Hair follicle dermal papilla cell (primary cell): Measurements from ENCODE around the gene STK32A.

DNA sequence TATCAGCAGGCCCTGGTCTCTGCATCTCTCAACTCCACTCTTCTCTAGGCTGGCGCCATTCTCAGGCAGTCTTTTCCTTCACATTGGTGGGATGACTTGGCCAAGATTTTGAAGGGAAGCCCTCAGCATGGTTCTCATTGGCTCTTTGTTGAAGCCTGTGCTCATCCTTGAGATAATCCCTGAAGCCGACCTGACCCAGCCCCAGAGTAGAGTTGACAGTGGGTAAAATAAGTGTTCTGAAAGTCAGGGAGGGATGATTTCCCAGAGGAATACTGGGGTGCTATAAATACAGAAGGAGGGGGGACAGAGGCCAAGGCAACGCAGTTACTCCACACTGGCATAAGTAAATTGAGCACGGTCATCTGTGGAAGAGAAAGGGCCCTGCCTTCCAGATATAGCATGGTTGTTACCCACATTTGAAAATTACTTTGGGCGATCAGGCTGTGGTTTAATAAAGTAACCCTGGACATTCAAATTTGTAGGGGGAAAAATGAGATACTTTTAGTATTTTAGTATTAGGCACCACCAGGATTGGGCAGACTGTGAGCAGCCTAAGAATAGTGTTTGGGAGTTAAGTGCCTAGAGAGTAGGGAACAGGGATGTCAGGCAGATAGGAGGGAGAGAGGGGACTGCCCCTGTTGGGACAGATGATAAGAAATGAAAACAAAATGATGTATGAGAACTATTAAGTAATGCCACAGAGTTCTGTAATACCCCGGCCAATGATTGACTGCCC lies 24.1 kb downstream of the ARHGAP26 start:
- CAGE, long polyA plus RNA = no peak

- CAGE, long polyA plus RNA = no peak
Observed at GRCh38 chr5:142795260-142795741, 25.1 kb downstream of the ARHGAP26 start.

- CAGE, long polyA plus RNA = no peak
Observed at GRCh38 chr5:142808467-142808947, 38.3 kb downstream of the ARHGAP26 start.

DNA sequence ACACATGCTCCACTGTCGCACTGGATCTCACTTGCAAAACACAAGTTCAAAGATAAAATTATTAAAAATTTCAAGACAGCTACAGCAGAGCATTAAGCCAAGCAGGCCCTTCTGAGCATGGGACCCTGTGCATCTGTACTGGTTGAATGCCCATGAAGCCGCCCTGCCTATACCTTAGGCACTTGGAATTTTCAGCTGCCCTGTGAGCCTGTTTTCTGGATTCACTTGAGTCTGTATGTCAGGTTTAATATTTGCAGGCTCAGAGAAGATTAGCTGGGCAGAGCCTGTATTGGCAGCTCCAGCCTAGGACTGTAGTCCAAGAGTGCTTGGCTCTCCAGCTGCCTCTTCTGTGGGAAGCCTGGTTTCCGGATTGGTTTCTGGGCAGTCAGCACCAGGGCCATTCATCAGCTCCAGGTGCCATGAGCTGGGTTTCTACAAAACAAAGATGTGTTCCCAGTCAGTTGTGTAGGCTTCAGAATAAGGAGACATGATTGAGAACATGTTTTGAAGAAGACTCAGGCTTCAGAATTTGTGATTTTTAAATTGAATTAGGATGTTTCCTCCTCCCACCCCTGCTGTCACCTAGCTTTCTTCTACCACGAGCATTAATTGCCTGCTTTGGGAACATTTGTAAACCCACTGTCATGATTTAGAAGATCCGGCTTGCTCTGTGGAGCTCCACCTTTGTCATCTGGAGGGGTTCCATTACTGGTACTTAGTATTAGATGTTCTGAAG lies 90.1 kb downstream of the ARHGAP26 start:
- CAGE, long polyA plus RNA = no peak

GRCh38 chr5:143002050-143003227 lies 232.3 kb downstream of the ARHGAP26 start:
- CAGE, long polyA plus RNA = no peak

DNA sequence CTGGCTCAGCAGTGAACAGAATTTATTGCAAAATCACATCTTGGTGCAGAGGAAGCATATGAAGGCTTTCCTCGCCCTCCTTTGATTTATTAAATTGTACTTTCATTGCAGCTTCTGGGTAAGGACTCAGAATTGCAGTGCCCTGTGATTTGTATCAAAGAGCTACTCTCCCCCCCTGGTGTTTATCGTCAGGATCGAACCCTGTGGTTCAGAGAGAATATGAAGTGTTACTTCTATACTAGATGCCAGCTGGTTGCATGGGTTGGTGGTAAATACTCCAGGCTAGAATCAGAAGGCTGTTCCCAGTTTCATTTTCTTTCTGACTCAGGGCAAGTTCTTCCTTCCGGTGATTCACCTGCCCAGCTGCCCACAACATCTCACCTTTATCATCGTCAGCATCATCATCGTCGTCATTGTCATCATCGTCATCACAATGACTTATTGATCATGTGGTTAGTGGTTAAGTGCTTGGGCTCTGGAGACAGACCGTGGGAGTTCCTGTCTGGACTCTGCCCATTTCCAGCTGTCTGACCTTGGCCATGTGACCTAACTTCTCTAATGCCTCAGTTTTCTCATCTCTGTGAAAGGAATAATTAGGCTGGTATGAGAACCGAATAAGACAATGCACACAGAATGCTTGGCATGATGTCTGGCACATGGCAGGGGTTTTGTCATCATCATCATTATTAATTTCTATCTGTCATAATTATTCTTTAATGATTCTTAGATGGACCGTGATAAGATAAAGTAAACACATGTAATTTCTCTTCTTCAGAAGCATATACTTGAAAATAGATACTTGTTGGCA lies 238.9 kb downstream of the ARHGAP26 start:
- CAGE, long polyA plus RNA = no peak

DNA sequence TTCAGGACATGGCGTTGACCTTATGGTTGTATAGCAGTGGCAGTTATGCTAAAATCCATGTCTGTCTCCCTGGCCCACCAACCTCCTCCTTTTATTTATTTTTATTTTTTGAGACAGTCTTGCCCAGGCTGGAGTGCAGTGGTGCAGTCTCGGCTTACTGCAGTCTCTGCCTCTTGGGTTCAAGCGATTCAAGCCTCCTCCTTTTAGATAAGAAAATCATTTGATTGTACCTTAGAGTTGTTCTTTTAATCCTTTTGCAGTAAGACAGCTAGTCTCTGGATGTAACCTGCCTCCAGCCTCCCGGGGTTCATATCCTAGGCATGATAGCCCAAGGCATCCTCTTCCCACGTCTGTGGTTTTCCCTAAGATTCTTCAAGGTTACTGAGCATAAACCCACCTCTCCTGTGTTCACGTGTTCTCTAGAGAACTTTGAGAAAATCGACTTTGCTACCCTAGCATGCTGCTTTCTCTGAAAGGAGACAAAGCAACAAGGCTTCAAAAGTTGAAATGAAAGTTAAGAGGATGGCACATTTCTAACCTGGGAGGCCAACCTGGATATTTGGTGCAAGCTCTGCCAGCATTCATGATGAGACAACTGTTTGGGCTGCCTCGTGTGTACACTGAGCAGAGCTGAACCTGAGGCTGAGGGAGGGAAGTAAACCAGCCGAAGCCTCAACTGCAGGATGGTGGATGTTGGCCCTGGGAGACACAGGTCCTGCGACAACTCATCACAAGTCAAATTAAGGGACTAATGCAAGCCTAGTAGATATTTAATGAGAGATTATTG lies 261.7 kb downstream of the ARHGAP26 start:
- CAGE, long polyA plus RNA = no peak

DNA sequence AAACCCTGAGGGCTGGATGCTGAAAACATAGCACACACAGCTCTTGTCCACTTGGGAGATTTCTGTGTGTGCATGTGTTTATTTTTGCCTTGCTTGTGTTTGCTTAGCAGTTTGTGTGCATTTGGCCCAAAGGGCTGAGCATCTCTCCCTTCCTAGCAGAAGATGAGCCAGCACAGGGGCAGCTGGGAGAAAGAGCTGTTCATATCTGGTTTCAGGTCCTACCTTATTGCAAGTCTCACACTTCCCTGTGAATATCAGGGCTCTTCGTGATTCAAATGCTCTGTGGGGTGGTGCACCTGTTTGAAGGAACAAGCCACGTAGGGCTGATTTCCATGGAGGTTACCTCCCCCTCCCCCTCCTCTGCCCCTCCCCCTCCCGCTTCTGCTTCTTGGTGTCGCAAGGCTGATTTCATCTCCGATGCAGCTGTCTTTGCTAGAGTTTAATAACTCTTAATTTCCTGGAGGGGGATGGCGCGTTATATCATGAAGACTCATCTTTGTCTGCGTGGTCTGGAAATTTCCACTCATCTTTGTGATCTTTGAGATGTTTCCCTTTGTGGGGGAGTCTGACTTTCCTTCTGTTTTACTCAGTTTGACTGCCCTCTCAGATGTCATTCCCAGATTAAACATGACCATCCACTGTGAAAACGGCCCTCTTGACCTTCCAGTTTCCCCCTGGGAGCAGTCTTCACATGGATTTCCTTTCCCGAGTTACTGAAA lies 296.7 kb downstream of the ARHGAP26 start:
- CAGE, long polyA plus RNA = no peak

DNA sequence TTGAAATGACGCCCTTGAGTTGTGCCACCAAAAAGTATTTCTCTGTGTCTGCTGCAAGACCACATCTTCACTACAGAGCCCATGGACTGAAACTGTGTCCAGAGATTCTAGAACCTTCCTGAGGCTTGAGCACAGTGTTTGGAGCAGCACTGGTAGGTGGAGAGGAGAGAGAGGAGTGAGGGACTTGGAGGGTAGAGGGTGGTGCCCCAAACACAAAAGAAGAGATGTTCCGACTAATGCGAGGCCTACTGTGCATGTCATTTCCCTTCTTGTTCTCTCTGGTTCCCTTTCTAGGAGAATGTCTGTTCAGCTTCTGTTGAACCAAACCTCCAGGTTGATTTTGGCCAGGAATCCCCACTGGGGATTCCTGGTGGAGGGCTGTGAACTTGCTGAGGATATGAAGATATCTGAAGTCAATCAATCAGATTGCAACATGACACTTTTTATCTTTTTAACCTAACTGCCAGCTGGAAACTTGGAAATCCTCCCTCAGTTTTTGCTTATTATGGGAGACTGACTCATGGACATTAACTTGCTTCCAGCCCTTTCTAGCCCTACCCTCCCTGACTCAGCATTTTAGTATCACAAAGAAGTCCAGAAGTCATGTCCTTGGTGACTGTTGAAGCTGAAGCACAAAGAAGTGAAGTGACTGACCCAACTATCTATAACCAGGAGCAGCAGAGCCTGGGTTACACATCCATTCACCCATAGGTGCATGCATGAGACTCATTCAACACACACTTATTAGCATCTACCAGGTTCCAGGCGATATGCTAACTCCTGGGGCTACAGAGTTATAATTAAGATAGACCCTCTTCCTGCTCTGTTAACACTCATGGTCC lies 154.4 kb downstream of the NR3C1 start:
- CAGE, long polyA plus RNA = no peak

DNA sequence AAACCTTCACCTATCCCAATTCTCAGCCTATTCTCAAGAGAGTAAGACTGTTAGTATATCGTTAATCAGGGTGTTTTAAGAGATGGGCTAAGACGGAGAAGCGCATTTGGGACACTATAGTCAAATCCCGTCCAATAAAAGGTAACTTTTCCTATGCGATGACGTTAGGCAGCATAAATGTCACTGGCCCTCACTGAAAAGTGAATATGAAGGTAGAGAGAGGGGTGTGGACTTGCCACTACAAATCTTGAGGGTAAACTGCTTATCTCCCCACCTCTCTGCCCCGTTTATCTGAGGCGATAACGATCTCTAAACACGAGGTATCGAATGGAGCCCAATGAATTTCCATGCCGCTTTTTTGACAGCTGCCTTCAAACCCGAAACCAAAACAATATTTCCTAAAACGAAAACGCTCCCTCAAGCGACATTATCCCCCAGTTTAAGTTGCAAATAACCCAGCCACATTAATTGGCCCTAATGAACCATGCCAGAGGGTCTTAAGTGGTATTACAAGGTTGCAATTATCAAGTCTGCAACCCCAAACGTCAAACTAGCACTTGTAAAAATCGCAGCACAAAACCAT lies 1.5 kb downstream of the NR3C1 start:
- CAGE, long polyA plus RNA = no peak

- CAGE, long polyA plus RNA = no peak
Observed at GRCh38 chr5:143592582-143593075, 189.1 kb upstream of the NR3C1 start.

DNA sequence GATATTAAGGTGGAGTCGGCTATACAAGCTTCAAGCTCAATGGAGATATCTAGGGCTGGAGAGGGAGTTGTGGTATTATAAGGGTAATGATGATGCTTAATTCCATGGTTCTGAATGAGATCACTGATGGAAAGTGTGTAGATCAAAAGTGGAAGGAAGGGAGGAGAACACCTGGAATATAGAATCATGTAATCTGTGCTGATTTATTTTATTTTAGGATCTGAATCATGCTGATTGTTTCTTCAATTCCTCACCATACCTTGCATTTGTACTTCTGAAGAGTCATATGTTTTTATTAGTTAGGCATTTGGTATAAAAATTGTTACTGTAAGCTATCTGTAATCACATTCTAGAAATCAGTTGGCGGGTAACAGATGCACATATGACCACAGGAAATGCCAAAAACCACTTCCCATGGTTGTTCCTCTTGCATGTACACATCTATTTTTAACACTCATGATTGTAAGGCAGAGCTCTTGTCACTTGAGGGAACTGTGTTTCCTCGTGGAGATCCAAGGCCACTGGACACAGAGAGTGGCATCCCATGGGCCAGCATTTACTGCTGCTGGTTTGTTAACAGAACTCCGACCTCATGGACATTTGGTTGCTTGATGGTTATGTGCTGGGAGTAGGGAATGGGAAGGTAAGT lies 201.7 kb upstream of the NR3C1 start:
- CAGE, long polyA plus RNA = no peak

DNA sequence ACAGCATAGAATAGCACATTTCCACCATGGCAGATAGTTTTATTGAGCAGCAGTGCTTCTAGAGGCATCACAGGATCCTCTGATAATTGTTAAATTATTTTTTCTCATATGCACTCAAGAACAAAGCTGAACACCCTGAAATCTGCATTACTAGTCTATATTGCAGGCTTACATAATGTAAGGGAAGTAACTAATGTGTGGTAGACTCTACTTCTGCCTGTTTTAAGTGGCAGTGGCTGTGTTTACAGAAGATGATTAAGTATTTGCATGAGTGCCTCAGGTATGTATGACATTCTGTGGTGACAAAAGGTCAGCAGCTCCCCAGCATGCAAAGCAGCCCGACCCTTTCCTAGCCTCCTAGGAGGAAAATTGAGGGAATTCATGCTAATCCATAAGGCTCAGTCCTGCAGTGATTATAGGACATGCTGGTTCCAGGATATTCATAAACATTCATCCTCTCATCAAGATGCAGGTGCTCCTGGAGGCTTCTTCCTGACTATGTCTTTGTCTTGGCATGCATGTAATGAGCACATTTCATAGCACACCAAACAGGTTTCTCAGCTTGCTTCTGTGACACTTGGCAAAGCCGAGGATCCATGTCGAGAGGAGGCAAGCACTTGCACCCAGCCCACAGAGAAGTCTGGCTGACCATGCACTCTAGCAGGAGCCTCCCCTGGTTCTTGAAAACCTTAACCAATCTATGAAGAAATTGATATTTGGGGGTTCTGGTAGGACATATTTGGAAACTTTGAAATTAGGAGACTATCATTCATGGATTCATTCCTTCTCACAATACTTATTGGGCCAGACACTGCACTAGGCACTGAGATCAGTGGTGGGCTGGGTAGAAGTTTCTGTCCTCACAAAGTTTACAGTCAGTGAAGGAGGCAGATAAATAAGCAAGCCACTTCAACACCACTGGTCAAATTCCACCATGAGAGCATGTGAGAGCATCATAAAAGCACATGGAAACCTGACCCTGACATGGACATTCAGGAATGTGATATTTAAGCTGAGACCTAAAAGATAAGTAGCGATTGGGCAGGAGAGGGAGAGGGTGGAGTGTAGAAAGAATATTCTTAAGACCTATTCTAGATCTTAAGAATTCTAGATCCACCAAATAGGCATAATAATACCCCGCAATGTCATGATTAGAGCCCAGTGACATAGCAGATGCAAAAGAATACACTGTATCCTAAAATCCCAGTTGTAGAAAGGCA lies 45.9 kb downstream of the SH3RF2 start:
- CAGE, long polyA plus RNA = no peak

DNA sequence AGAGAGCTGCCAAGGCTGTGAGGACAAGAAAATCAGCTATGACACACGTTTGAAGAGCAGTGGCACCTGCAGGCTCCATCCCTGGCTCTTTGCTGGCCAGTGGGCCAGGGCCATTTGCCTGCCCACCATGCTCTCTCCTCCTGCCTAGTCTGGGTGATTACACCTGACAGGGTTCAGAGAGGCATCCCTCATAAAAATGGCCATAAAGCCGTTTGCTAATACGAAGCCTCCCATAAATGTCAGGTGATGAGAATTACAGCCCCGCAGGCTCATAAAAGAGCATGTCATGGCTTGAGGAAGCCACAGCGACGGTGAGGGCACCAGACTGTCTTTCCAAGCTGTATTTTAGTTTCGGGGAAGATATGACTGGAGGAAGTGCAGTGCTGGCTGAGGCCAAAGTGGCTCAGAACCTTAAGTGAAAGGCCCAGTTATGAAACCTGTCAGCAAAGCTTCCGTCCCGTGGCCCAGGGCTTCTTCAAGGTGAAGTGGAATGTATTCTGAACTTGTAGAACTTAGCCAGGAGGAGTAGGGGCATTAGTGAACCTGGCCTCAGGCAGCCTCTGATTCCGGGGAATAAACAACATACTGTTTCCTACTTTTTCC lies 18.5 kb upstream of the TCERG1 start:
- CAGE, long polyA plus RNA = no peak

DNA sequence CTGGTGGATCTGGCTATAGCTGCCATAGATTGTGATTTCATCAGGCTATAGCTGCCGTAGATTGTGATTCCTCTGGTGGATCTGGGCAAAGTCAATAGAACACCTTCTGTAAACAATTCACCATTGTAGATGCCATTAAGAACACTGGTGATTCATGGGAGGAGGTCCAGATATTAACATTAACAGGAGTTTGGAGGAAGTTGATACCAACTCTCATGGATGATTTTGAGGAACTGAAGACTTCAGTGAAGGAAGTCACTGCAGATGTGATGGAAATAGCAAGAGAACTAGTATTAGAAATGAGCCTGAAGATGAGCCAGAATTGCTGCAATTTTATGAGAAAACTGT lies 26.9 kb downstream of the TCERG1 start:
- CAGE, long polyA plus RNA = no peak

GRCh38 chr5:146609323-146609607 lies 93.3 kb upstream of the GPR151 start:
- CAGE, long polyA plus RNA = no peak

DNA sequence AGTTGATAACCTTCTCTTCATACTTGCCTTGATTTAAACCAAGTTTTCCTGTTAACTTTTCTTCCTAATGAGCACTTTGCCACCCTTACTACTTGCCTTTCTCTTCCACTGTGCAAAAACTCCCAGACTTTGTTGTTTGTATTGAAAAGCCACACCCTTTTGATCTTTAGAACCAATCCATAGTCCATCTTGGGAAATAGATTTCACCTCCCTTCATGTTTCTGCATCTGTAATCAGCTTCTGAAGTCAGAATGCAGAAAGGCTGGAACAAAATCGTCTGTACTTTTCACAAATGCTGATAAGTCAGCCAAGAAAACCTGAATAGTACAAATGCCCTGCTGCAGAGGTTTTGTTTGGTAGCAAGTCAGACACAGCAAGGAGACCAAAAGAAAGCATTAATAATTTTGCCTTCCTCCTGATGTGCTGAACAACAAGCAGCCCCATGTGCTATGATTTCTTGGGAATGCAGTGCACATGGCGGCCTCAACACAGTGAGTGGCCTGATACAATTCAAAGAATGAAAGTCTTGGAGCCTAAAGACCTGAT lies 59.3 kb upstream of the STK32A start:
- CAGE, long polyA plus RNA = no peak

DNA sequence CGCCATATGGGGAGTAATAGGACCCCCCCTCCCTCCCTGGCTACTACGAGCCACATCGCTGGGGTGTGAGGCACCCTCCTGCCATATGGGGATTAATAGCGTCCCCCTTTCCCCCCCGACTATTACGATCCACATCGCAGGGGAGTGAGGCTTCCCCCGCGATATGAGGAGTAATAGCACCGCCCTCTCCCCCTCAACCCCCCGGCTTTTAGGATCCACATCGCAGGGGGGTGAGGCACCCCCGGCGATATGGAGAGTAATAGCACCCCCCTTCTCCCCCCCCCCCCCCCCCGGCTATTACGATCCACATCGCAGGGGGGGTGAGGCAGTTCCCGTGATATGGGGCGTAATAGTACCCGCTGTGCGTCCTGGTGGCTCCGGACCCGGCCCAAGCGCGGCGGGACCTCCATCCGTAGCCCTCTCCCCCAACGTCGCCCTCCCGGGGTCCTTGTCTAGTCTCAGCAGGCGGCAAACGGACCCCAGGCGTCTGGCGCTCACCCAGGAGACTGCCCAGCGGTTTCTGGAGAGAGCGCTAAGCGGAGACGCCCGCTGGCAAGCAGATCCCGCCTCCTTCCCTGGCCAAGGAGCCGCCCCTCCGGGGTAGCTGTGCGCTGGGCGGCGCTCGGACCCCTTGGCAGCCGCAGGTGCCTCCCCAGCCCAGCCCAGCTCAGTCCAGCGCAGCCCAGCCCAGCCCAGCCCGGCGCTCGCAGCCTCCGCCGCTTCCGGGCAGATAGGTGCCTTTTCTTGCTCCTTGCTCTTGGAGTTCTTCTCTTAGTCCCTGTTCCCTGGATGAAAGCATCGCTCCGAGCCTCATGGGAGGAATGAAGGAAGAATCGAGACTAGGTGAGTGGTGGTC lies at the start of gene STK32A:
Gene STK32A (plus strand): TSS at position 670 of the 856 bp plus-strand sequence.
- CAGE, long polyA plus RNA = no peak

DNA sequence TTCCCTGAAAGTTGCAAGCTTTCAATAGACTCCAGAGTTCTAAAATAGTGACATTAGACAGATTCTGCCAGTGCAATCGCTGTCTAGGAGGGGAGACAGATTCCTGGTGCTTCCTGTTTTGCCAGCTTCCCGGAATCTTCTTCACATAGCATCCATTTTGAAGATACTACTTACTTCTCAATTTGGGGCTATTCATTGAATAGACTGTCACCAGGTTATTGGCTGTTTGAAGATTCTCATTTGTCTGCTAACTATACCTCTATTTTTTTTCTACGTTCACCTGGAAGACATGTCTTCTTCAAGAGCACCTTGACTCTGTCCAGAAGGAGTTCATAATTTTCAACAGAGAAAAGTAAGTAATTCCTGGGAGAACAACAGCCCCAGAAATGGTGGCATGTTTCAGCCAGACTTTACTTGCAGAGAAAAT lies 126.7 kb downstream of the DPYSL3 start:
- CAGE, long polyA plus RNA = no peak

DNA sequence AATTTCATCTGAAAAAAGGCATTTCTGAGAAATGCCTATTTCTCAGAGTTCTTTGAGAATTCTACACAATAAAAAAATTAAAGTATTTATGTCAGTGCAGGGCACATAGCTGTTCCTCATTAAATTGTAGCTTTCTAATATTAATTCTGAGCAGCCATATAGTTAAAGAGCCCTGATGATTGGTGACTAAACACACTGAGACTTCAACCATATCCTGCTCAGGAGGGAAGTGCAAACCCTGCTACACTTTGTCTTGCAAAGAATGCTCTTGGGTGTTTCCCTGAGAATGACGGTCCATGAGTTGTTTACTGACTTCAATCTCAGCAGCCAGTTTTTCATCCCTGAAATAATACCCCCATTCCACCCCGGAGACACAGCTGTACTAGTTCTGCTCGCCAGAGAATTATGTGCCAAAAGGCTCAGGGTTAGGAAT lies 106.4 kb downstream of the DPYSL3 start:
- CAGE, long polyA plus RNA = no peak